Vagina (tissue), 1 donor: ENCODE measurements around the genes FMNL1 and MAP3K14.

DNA sequence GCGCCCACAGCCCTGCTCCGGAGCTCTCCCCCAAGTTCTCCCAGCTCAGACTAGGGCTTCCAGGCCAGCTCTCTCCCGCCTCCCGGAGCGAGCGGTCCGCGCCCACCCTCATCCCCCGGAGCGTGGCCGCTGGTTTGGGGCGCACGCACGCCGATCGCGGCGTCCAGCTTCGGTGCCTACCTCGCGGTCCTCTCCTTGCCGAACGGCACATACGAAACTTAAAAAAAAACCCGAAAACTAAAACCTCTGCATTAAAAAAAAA lies 742 bp upstream of the UBTF start:
- PRO-cap: no peak
- RAMPAGE, long total RNA: no peak

DNA sequence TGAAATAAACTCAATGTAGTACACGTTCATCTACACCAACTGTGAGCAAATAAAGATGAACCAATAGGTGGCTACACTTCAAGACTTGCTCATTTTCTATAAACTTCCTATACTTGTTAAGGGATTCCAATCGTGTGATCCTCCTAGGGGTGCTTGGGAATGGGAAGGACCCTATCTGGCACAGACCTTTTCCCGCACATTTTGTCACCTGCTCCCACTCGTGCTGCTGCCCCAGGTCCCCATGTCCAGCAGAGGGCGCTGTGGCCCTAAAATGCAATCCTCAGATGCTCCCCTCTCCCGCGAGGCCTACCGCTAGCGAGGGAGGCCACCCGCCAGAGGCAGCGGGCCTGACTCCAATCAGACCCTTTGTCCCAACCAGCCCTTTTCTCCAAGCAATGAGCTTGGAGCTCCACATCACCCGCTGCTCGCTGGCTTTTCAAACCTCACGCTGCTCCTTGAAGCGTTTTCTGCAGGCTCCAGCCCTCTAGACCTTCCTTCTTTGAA lies 23.8 kb upstream of the FZD2 start:
- PRO-cap: no peak
- RAMPAGE, long total RNA: no peak

DNA sequence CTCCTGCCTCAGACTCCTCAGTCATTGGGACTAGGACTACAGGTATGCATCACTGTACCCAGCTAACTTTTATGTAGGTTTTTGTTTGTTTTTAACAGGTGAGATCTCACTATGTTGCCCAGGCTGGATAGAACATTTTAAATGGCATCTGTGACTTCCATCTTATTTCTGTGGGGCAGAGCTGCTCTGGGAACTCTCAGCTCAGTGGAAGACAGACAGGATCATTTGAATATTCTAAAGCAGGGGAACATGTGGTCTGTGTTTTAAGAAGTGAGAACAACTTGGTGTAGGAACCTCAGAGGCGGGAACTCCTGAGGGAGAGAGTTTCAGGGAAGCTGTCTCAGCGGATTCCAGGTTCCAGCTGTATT lies 21.4 kb upstream of the FZD2 start:
- PRO-cap: unidirectional peak, plus-strand start at position 292 of the sequence
- RAMPAGE, long total RNA: no peak

DNA sequence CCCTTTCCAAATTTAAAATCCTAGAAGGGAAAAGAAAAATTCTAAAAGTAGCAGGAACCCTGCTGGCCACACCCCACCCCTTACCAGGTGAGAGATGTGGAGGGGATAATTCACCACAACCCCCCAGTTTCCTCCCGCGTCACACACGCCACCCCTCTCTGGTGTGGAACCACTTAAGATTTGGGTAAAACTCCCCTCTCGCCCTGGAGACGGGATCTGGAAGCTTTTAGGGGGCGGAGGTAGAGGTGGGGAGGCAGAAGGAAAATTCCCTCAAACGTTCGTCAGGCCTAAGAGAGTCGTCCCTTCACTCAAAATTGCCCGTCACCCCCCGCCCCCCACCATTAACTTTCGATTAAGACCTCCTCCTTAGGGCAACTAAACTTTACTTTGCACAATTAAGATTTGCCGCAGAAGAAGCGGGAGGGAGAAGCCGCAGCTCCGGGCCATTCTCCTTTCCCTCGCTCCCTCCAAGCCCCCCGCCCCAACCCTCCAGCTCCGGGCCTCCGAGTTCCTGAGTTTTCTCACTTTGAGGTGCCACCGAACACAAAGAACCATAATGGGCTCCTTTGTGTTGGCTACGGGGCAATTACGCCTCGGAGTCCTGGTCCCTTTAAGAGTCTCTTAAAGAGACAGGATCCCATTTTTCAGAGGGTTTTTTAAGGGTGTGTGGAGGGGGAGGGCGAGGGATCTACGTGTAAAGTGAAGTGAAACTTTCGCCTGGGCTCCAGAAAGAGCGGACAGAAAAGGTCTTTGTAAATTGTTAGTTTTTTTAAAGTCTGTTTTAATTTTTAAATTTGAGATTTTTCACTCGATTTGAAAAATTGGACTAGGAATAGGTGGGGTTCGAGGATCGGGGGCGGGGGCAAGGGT lies 953 bp upstream of the FZD2 start:
- PRO-cap: no peak
- RAMPAGE, long total RNA: no peak

DNA sequence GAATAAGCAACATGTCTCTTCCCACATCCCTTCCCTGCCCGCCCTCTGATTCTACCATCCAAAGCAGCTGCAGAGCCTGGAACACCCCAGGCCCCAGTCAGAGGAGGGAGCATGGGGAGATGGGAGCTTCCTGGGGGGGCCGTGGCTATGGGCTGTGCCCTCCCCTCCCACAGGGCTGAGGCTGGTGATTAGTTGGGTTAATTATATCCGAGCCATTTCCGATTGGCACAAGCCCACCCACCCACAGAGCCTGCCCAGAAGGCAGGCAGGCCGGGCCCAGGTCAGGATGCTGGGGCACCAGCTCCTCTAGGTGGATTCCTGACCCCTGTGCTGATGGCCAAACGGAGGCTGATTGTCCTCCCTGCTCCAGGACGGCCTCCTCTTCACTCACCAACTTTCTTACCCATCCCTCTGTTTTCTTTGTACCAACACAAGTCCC lies 28.6 kb upstream of the MEIOC start:
- PRO-cap: no peak
- RAMPAGE, long total RNA: no peak

DNA sequence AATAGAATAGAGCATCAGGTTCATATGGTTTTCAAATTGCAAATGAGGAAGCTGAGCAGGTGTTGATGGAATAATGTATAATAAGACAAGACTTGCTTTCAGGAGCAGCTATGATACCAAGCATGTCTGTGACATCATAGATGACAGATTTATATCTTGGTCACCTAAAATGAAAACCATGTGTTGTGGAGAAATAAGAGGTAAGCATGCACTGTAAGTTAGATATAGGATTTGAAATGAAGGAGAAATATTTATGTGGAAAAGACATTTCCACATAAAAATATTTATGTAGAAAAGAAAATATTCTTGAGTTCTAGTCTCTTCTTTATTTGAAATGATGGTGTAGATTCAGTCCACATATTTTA lies 8.7 kb downstream of the MEIOC start:
- PRO-cap: no peak
- RAMPAGE, long total RNA: no peak

DNA sequence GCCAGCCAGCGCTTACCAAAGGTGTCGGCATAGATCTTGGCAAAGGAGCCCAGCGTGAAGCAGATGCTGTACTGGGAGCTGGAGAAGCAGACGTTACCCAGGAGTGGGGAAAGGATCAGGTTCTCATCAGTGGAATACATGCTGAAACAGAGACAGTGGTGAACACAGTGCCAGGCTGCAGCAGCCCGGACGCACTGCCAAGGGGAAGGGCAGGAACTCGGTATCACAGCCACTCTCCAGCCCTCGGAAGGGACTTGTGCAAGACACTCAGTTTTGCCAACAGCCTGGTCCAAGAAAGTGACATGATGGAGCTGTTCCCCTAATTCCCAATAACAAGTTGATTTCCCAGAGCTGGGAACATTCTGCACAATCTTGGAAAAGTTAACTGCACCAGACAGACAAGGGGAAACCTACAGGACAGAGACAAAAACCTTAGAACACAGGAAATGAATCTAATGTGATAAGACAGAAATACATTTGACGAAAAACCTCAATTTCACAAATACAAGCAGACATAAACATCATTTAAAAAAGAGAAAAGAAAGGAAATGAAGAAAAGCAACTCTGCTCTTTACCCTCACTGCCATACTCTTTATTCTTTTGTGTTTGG lies 24.9 kb downstream of the HIGD1B start:
- PRO-cap: unidirectional peak, plus-strand start at position 62 of the sequence
- RAMPAGE, long total RNA: no peak

DNA sequence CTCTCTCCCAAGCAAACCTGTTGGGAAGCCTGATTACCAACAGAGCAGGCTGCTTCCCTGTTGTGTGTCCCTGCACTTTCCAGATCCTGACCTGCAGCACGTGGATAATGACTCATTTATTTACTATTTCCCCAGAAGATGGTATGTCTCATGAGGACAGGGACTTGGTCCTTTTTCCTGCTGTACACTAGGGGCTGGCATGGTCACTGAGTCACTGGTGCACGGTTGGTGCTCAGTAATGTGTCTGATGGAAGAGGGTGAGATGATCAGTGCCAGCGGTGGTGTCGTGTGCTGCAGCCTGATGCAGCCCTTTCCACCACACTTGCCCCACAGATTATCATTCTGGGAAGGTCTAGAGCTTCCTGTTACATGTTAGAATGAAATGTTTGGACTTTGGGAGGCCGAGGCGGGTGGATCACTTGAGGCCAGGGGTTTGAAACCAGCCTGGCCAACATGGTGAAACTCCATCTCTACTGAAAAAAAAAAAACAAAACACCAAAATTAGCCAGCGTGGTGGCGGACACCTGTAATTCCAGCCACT lies 31.0 kb downstream of the NMT1 start:
- PRO-cap: no peak
- RAMPAGE, long total RNA: no peak

DNA sequence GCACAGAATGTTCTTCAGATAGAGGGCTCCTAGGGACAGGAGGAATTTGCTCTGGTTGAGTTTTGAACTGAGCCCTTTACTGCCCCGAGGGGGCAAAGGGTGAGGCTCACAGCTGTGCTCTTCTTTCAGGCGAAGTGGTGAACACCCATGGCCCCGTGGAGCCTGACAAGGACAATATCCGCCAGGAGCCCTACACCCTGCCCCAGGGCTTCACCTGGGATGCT lies 32.4 kb downstream of the NMT1 start:
- PRO-cap: no peak
- RAMPAGE, long total RNA: no peak

DNA sequence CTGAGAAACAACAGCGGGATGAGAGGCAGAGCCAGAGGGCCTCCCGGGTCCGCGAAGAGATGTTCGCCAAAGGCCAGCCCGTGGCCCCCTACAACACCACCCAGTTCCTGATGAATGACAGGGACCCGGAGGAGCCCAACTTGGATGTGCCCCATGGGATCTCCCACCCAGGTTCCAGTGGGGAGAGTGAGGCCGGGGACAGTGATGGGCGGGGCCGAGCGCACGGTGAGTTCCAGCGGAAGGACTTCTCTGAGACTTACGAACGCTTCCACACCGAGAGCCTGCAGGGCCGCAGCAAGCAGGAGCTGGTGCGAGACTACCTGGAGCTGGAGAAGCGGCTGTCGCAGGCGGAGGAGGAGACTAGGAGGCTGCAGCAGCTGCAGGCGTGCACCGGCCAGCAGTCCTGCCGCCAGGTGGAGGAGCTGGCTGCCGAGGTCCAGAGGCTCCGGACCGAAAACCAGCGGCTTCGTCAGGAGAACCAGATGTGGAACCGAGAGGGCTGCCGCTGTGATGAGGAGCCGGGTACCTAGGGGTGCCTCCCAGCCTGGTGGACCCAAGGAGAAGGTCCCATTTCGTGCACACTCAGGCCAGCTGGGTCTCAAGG lies 7.7 kb downstream of the HEXIM2 start:
- PRO-cap: no peak
- RAMPAGE, long total RNA: no peak

DNA sequence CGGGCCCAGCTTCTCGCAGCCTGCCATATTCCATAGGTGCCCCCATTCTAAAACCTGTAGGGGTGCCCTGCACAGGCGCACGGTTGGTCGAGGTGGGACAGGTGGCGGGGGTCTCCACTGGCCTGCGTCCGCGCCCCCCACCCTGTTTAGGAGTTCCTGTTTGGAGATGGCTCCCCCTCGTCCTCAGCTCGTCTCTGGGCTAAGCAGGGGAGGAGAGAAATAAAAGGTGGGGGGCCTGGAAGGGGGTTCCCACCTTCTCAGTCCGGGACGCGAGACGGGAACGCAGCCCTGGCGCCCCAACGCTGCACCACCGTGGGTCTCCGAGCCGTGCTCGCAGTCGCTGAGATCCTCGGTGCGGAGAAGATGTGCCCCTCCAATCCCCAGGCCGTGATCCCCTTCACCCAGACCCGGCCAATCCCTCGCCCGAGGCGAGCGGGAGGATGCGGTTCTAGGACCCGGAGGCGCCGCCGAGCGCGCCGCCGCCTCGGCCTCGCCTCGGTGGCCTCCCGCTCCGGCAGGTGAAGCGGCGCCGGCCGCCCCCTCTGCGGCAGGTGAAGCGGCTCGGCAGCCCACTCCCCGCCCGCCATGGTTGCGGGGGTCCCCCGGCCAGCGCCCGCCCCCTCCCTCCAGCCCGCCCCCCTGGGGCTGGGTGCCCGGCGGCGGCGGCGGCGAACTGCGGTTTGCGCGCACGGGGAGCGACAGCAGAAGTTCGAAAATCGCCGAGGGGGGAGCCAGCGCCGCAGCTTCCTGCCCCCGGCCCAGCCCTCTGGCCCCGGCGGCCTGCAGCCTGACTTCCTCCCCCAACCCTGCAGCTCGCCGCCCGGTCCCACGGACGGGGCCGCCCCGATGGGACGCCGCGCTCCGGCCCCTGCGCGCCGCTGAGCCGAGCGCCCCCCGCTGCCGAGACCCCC lies at the start of gene FMNL1:
FMNL1 (plus strand) TSS at position 790 of the 911 bp plus-strand sequence.
- PRO-cap: bidirectional peak, plus-strand start at position 707 of the sequence, minus-strand start at position 675 of the sequence
- RAMPAGE, long total RNA: start-site peak on the minus strand centred at position 181 of the sequence, 74 bp wide, 8 reads

DNA sequence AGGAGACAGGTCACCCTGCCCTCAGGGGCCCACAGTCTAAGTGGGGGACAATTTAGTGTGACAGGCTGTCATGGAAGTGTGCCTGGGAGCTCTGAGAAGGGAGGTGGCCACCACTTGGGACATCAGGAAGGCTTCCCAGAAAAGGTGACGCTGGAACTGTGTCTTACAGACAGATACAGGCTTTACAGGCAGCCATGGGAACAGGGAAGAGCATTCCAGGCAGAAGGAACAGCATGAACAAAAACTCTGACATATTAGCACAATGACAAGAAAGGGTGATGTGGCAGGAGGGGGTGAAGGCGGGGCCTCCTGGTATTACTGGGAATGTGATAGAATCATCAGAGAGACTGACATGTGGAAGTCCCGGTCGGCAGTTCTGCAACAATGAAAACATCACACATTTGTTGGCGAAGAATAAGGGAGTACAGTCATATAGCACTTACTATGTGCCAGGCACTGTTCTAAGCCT lies 13.5 kb downstream of the FMNL1 start:
- PRO-cap: no peak
- RAMPAGE, long total RNA: start-site peak on the plus strand centred at position 93 of the sequence, 288 bp wide, 6 reads

DNA sequence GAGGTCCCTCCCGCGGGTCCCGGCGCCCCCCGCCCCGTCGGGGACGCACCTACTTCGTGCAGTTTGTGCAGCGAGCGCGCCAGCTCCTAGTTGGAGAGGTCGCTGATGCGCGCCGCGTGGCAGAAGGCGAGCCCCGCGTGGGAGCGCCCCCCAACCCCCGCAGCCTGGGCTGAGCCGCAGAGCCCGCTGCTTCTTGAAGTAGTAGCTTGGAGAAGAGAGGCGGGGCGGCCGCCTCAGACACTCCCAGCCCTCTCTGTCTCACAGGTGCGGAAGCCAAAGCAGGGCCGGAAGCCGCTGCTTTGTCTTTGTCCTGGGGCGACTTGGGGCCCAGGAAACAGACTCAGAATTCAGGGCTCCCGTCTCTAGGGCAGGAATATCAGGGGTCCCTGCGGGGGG lies 13.8 kb downstream of the SPATA32 start:
- PRO-cap: no peak
- RAMPAGE, long total RNA: no peak

GRCh38 chr17:45313342-45313876 lies 3.4 kb downstream of the MAP3K14 start:
- PRO-cap: no peak
- RAMPAGE, long total RNA: start-site peak on the minus strand at chr17:45313430-45313726, 9 reads

GRCh38 chr17:45316117-45317146 lies at the start of gene MAP3K14:
TSS of gene MAP3K14 (minus strand) at chr17:45317020.
- PRO-cap: unidirectional peak, plus-strand start at chr17:45316548; bidirectional peak, plus-strand start at chr17:45316625, minus-strand start at chr17:45316708; bidirectional peak, plus-strand start at chr17:45317346, minus-strand start at chr17:45317040
- RAMPAGE, long total RNA: no peak

DNA sequence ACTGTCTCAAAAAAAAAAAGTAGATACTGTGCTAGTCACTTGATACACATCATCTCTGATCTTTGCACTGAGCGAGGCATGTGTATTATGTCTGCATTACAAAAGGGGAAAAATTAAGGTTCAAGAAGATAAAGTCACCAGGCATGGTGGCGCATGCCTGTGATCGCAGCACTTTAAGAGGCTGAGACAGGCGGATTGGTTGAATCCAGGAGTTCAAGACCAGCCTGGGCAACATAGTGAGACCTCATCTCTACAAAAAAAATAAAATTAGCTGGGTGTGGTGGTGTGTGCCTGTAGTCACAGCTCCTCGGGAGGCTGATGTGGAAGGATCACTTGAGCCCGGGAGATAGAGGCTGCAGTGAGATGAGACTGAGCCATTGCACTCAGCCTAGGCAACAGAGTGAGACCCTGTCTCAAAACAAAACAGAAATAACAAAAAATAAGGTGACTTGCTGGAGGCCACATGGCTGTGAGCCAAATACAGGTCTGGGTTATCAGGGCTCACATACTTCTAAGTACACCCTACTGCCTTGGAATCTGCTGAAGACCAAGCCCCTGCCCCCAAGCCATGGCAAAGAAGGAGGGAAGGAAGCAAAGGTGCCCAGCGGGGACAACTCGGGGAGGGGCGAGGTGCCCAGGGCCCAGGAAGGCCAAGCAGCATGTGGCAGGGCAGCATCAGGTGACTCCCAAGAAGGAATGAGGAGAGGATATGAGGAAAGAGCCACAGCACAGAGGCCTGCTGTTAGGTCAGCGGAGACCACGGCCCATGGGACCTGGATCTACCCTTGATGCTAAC lies 142.9 kb upstream of the CRHR1 start:
- PRO-cap: no peak
- RAMPAGE, long total RNA: start-site peak on the plus strand centred at position 338 of the sequence, 89 bp wide, 11 reads; start-site peak on the plus strand centred at position 491 of the sequence, 99 bp wide, 19 reads; start-site peak on the plus strand centred at position 735 of the sequence, 69 bp wide, 5 reads

- PRO-cap: no peak
- RAMPAGE, long total RNA: no peak
Measured at GRCh38 chr17:46030083-46030920, 31.3 kb downstream of the STH start.

- PRO-cap: no peak
- RAMPAGE, long total RNA: start-site peak on the minus strand at chr17:46121204-46121250, 25 reads
Measured at GRCh38 chr17:46120713-46121735, 72.2 kb downstream of the KANSL1 start.

DNA sequence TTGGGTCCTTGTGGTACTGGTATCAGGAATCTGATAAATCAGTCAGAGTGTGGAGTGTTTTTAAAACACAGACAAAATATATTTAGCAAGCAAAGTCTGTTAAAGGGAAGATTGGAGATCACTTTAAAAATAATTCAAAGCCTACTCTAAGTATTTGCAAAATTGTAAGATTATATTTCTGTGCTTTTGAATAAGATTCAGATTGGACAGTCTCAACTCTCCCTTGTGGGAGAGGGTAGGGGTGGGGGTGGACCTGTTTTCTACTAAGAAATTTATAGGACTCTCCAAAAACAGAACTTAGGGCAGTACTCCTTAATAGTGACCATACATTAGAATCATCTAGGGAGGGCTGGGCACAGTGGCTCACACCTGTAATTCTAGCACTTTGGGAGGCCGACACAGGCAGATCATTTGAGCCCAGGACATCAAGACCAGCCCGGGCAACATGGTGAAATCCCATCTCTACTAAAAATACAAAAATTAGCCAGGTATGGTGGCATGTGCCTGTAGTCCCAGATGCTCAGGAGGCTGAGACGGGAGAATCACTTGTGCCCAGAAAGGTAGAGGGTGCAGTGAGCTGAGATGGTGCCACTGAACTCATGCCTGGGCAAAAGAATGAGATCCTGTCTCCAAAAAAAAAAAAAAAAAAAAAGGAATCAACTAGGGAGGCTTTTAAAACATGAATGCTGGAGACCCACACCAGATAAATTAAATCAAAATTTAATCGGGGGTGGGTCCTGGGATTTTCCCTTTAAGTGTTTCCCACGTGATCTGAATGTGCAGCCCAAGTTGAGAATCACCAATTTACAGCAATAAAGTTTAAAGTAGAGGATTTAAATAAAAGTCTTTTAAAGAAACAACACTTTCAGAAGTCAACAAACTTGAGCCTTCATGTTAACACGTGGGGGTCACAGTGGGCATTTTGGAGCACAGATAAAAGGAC lies 63.4 kb downstream of the KANSL1 start:
- PRO-cap: no peak
- RAMPAGE, long total RNA: no peak

DNA sequence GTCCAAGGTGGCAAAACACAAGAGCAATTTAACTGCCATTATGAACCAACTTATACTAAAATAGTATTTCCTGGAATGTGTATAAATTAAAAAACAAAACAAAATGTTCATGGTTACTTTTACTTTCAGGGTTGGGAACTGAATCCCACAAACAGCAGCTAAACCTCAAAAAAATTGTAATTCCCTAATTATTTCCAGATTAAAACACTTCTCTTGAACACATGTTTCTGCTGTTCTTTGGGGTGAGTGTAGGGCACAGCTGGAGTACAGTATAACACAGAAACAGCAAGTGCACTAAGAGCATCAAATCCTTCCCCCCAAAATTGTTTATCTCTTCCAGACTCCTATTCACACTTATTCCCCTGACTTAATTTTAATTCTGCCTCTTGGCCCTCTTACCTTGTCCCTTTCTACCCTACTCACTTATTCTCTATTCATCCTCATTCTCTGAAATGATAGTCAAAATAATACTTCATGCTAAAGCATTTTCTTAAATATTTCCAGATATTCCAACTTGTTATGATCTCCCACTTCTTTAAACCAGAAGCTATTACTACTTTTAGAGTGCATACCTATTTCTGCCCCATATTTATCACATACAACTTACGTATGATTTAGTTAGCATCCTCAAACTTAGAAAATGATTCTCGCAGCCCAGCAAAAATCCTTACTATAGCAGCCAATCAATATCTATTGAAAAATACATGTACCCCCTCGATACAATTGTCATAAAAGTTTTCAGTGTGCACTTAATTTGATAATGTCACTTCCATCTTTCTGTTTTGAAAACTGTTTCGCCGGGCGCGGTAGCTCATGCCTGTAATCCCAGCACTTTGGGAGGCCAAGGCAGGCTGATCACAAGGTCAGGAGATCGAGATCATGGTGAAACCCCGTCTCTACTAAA lies 56.2 kb downstream of the KANSL1 start:
- PRO-cap: no peak
- RAMPAGE, long total RNA: no peak